Keratinocyte (primary cell): ENCODE measurements around a stretch of chr11.

DNA sequence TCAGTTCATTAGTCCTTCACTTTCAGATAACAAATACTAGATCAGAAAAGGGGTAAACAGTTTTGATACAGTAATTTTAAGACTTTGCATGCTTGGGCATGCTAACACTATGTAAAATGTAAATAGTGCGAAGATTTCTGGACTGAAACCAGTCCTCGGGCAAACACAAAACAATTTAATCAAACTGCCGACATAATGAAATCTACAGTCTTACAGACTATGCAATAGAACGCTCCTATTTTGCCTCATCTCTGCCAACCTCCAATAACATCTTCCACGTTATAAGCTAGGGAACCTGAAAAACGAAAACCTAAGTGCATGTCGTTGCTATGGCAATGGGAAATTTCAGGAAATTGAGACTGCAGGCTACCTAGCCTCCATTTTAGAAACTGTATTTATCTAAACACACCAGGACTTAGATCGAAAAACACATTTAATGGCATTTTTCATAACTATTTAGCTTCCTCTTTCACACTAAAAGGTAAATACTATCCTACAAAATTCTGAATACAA, 1.2 kb downstream of the CSTF3 start:
CAGE:
- cytosol, long polyA minus RNA: no peak
- cytosol, long polyA plus RNA: no peak
- long polyA plus RNA: no peak
- nucleus, long polyA minus RNA: no peak
- nucleus, long polyA plus RNA: no peak

GRCh38 chr11:33355085-33356090, 20.5 kb upstream of the KIAA1549L start:
CAGE:
- cytosol, long polyA minus RNA: start-site peak on the plus strand at chr11:33355833-33355869, 11 reads
- cytosol, long polyA plus RNA: no peak
- long polyA plus RNA: no peak
- nucleus, long polyA minus RNA: no peak
- nucleus, long polyA plus RNA: no peak

CAGE:
- cytosol, long polyA minus RNA: no peak
- cytosol, long polyA plus RNA: no peak
- long polyA plus RNA: no peak
- nucleus, long polyA minus RNA: no peak
- nucleus, long polyA plus RNA: no peak
These were observed 3.4 kb upstream of the C11orf91 start for GRCh38 chr11:33703713-33704710.

GRCh38 chr11:33723080-33724001, 12.9 kb downstream of the CD59 start:
CAGE:
- cytosol, long polyA minus RNA: no peak
- cytosol, long polyA plus RNA: no peak
- long polyA plus RNA: no peak
- nucleus, long polyA minus RNA: no peak
- nucleus, long polyA plus RNA: no peak

DNA sequence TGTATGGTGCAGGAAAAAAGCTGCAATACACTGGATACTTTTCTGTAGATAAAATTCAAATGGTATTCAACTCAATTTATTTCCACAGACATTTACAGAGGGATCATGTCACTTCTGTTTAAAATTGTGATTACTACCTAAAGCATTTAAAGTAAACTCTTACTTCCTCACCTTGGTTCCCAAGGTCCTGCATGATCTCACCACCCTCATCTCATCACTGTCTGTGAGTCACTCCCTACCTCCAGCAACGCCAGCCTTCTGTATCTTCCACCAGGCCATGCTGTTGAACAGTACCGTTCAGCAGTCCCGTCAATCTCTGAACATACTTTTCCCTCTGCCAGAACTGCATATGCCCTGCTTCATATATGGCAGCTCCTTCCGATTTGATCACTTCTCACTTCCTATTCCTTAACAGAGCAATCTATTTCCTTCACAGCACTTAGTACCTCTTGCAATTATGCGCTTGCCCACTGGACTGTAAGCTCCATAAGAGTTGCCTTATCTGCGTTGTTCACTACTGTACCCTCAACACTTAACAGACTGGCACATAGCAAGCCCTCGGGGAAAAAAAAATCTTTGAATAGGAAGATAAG, 2.0 kb downstream of the FBXO3 start:
CAGE:
- cytosol, long polyA minus RNA: no peak
- cytosol, long polyA plus RNA: no peak
- long polyA plus RNA: no peak
- nucleus, long polyA minus RNA: no peak
- nucleus, long polyA plus RNA: no peak

DNA sequence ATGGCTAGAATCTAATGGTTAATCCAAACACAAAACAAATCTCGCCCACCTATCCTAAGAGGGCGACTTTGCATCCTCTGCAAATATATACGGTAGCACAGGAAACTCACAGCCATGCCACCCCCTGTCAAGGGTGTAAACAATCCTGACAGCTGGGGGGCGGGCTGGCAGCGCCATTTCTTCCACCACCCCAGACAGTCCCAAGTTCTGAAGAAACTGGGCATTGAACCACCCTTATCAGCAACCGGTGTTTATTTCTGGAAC, 943 bp downstream of the FBXO3 start:
CAGE:
- cytosol, long polyA minus RNA: no peak
- cytosol, long polyA plus RNA: no peak
- long polyA plus RNA: no peak
- nucleus, long polyA minus RNA: no peak
- nucleus, long polyA plus RNA: no peak

CAGE:
- cytosol, long polyA minus RNA: no peak
- cytosol, long polyA plus RNA: no peak
- long polyA plus RNA: no peak
- nucleus, long polyA minus RNA: no peak
- nucleus, long polyA plus RNA: no peak
These were observed 2.0 kb upstream of the LMO2 start for GRCh38 chr11:33893499-33894595.

DNA sequence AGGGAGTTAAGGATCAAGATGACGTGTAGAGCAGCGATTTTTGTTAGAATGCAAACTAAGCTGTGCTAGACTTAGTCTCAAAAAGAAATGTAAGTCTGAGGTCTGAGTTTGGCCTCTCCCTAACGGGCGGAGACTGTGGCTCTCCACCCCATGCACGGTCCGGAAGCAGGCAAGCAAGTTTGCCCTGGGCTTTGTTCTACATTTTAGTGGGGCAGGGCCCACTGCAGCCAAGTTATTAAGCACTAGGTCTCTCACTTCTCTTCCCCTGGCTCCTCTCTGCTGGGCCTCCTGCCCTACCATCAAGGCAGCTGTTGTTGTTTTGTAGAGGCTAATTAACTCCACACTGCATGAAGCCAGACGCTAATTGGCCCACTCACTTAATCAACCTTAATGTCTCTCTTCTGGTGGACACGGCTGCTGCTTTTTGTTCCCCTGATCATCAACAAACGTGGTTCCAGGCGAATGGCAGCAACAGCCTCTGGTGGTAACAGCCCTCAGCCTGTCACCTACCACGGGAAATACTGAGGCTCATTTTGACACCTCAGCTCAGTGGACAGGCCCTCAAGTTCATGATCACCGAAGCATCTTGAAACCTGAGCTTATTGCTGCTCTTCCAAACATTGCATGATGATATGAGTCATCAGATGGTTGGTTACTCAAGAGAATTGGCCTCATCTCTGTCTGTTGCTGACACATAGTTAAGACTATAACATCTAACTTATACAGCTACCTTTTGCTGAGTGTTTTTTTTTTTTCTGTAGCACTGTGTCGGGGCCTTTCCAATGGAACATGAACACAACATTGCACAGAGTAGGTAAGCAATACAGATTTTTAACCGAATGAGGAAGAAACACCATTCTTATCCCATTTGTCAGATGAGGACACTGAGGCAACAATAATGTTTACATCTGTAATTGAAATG, 20.7 kb upstream of the LMO2 start:
CAGE:
- cytosol, long polyA minus RNA: no peak
- cytosol, long polyA plus RNA: no peak
- long polyA plus RNA: no peak
- nucleus, long polyA minus RNA: no peak
- nucleus, long polyA plus RNA: no peak

GRCh38 chr11:33997555-33997983, 54.0 kb upstream of the CAPRIN1 start:
CAGE:
- cytosol, long polyA minus RNA: no peak
- cytosol, long polyA plus RNA: no peak
- long polyA plus RNA: no peak
- nucleus, long polyA minus RNA: no peak
- nucleus, long polyA plus RNA: no peak

DNA sequence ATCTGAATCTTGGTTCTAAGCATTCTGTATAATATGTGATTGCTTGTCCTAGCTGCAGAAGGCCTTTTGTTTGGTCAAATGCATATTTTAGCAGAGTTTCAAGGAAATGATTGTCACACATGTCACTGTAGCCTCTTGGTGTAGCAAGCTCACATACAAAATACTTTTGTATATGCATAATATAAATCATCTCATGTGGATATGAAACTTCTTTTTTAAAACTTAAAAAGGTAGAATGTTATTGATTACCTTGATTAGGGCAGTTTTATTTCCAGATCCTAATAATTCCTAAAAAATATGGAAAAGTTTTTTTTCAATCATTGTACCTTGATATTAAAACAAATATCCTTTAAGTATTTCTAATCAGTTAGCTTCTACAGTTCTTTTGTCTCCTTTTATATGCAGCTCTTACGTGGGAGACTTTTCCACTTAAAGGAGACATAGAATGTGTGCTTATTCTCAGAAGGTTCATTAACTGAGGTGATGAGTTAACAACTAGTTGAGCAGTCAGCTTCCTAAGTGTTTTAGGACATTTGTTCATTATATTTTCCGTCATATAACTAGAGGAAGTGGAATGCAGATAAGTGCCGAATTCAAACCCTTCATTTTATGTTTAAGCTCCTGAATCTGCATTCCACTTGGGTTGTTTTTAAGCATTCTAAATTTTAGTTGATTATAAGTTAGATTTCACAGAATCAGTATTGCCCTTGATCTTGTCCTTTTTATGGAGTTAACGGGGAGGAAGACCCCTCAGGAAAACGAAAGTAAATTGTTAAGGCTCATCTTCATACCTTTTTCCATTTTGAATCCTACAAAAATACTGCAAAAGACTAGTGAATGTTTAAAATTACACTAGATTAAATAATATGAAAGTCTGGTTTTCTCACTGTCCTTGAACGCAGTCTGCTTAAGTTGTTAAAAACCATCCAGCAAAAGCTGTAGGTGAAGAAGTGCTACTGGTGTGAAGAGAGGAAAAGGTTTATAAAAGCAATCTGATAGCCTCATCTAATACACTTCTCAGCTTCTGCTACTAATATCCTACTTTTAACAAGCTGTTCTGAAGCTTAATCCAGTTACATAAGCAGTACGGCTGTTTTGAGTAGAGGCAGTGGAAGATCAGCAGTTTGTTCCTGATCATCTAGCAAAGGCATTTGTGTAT, 3.3 kb upstream of the NAT10 start:
CAGE:
- cytosol, long polyA minus RNA: no peak
- cytosol, long polyA plus RNA: no peak
- long polyA plus RNA: no peak
- nucleus, long polyA minus RNA: no peak
- nucleus, long polyA plus RNA: no peak

CAGE:
- cytosol, long polyA minus RNA: no peak
- cytosol, long polyA plus RNA: no peak
- long polyA plus RNA: no peak
- nucleus, long polyA minus RNA: no peak
- nucleus, long polyA plus RNA: no peak
These were observed 57.1 kb downstream of the NAT10 start for GRCh38 chr11:34162464-34162981.

CAGE:
- cytosol, long polyA minus RNA: no peak
- cytosol, long polyA plus RNA: no peak
- long polyA plus RNA: no peak
- nucleus, long polyA minus RNA: no peak
- nucleus, long polyA plus RNA: no peak
These were observed 41.1 kb downstream of the ABTB2 start for GRCh38 chr11:34316739-34317141.

GRCh38 chr11:34356350-34357337, 1.2 kb downstream of the ABTB2 start:
CAGE:
- cytosol, long polyA minus RNA: no peak
- cytosol, long polyA plus RNA: no peak
- long polyA plus RNA: no peak
- nucleus, long polyA minus RNA: no peak
- nucleus, long polyA plus RNA: no peak

DNA sequence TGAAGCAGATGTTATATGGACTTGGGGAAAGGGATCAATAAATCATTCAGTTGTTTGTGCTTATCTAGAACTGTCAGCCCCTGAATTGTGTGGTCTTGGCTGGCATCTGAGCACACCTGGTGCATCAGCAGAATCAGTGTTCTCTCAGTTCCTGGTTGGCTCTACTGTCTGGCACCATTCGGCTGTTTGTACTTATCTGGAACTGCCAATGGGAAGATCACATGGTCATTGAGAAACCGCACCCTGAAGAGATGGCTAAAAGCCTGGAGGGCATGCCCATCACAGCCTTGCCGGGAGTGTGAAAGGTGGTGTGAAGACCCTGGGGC, 37.1 kb upstream of the EHF start:
CAGE:
- cytosol, long polyA minus RNA: no peak
- cytosol, long polyA plus RNA: no peak
- long polyA plus RNA: no peak
- nucleus, long polyA minus RNA: no peak
- nucleus, long polyA plus RNA: no peak

GRCh38 chr11:34632155-34632973, 11.5 kb downstream of the EHF start:
CAGE:
- cytosol, long polyA minus RNA: no peak
- cytosol, long polyA plus RNA: no peak
- long polyA plus RNA: no peak
- nucleus, long polyA minus RNA: no peak
- nucleus, long polyA plus RNA: no peak

GRCh38 chr11:34916973-34917488, 613 bp downstream of the PDHX start:
CAGE:
- cytosol, long polyA minus RNA: no peak
- cytosol, long polyA plus RNA: no peak
- long polyA plus RNA: no peak
- nucleus, long polyA minus RNA: no peak
- nucleus, long polyA plus RNA: no peak

DNA sequence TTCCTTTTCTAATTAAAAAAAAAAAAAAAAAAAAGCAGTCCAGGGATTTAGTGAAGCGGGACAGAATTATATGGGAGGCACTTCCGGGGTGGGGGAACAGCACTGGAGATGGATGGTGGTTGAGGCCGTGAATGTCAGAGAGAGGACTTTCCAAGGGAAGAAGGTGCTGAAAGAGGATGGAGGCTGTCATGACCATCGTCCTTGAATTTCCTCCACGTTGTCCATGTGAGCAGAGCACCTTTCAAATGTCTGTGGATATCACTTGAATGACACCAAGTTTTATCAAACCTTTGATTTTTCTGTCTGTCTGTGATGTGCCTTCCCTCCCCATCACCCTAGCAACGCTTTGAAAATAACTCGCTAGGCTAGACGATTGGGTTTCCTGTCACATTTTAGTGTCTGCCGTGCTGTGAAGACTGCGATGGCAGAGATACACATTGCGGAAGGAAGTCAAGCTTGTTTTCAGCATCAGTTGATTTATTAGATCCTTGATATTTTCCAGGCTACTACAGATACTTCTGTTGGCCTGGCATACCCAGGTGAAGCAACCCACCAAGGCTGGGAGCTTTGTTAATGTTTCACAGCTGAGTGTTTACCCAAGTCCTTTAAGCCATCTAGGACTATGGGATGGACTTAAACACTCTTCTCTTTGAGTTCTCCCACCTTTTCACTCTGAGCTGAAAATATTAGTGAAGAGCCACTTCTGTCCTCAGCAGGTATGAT, 93.8 kb upstream of the CD44 start:
CAGE:
- cytosol, long polyA minus RNA: no peak
- cytosol, long polyA plus RNA: no peak
- long polyA plus RNA: no peak
- nucleus, long polyA minus RNA: no peak
- nucleus, long polyA plus RNA: no peak

GRCh38 chr11:35077507-35078677, 61.1 kb upstream of the CD44 start:
CAGE:
- cytosol, long polyA minus RNA: no peak
- cytosol, long polyA plus RNA: no peak
- long polyA plus RNA: no peak
- nucleus, long polyA minus RNA: no peak
- nucleus, long polyA plus RNA: no peak

GRCh38 chr11:35142371-35143329, 3.7 kb downstream of the CD44 start:
CAGE:
- cytosol, long polyA minus RNA: no peak
- cytosol, long polyA plus RNA: no peak
- long polyA plus RNA: no peak
- nucleus, long polyA minus RNA: no peak
- nucleus, long polyA plus RNA: no peak

GRCh38 chr11:35260306-35261124, 121.5 kb downstream of the CD44 start:
CAGE:
- cytosol, long polyA minus RNA: no peak
- cytosol, long polyA plus RNA: no peak
- long polyA plus RNA: no peak
- nucleus, long polyA minus RNA: no peak
- nucleus, long polyA plus RNA: no peak